ENCODE results near the genes TBC1D32, HSF2 and FABP7.

GRCh38 chr6:118295247-118295871, 252.7 kb upstream of the PLN start:
- PRO-cap = no peak
- RAMPAGE, long total RNA, 4 experiments = no peak in any of the 4 experiments

GRCh38 chr6:118454573-118455122, 93.4 kb upstream of the PLN start:
- PRO-cap = no peak
- RAMPAGE, long total RNA, 4 experiments = no peak in any of the 4 experiments

- PRO-cap = unidirectional peak, plus-strand start at chr6:118650542; unidirectional peak, plus-strand start at chr6:118650579; bidirectional peak, plus-strand start at chr6:118650773, minus-strand start at chr6:118650680; bidirectional peak, plus-strand start at chr6:118651098, minus-strand start at chr6:118651002
- RAMPAGE, long total RNA, 4 experiments = no peak in any of the 4 experiments
These were observed 740 bp downstream of the CEP85L start for GRCh38 chr6:118650297-118651404.

DNA sequence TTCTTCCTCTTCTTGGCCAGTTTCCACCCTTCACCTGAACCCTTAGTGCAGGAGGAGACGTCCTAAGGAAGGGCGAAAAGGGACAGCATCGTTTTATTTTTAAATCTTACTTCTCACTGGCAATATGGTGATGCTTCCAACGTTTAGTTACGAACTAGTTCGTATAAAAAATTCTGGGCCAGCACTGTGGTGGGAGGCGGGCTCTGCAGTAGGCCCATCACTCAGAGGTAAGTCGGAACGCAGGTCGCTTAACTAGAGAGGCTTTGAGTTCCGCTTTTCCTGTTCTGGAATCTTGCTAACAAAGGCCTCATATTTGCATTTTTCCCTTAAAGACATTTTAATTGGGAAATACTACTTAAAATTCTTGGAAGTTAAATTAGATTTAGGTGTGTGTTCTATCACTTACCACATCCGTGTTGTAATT, 915 bp upstream of the CEP85L start:
- PRO-cap = no peak
- RAMPAGE, long total RNA, 4 experiments = no peak in any of the 4 experiments

GRCh38 chr6:119023949-119024832, 54.3 kb downstream of the FAM184A start:
- PRO-cap = no peak
- RAMPAGE, long total RNA, 4 experiments = no peak in any of the 4 experiments

DNA sequence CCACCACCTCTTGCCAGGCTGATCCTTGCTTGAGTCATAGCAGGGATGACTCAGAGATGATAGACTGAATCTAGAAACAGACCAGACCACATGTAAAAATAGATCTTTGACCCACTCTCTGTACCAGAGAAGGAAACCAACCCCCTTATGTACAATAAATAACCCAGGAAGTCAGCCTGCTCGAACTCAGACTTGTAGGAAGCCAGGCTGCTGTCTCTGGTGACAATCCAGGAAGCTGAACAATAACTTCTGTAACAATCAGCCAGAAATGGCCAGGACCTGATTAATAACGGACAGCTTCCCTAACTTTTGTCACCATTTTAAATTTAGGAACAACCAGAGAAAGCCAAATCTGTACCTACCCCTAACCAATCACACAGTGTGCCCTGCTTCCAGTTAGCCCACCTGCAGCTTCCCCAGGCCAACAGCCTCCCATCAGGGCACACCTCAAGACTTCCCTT, 69.0 kb upstream of the FAM184A start:
- PRO-cap = no peak
- RAMPAGE, long total RNA, 4 experiments = no peak in any of the 4 experiments

GRCh38 chr6:119179159-119179829, 100.8 kb upstream of the FAM184A start:
- PRO-cap = no peak
- RAMPAGE, long total RNA, 4 experiments = no peak in any of the 4 experiments

DNA sequence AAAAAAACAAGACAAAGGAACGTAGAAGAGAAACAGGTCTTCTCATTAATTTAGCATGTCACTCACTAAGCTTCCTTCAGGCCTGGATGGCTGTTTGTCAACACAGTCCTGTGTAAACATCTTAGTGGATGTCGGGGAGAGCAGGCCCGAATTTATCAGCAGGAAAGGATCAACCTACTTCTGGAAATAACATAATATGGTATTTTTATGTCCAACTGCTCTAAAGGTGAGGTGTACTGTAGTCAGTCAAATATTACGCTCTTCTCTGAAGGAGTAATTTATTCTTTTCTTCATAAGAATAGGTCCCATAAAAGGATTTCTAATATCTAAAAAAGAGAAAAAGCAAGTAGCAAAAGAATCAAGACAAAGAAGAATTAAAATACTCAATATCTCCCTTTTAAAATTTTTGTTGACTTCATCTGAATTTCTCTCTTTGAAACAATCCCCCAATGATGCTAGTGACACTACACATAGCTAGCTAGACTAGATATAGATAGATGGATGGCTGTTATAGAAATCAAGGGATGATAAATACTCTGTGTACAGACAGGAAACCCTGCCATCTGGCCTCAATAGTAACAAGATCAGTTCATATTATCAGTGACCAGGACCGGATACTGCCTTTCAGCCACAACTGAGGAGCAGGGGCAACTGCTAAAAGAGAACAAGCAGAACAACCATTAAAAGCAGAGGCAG, 118.0 kb upstream of the FAM184A start:
- PRO-cap = no peak
- RAMPAGE, long total RNA, 4 experiments = no peak in any of the 4 experiments

- PRO-cap = no peak
- RAMPAGE, long total RNA, 4 experiments = no peak in any of the 4 experiments
These were observed 128.3 kb upstream of the FAM184A start for GRCh38 chr6:119206713-119207222.

GRCh38 chr6:119329776-119330433, 19.7 kb downstream of the MAN1A1 start:
- PRO-cap = no peak
- RAMPAGE, long total RNA, 4 experiments = no peak in any of the 4 experiments

DNA sequence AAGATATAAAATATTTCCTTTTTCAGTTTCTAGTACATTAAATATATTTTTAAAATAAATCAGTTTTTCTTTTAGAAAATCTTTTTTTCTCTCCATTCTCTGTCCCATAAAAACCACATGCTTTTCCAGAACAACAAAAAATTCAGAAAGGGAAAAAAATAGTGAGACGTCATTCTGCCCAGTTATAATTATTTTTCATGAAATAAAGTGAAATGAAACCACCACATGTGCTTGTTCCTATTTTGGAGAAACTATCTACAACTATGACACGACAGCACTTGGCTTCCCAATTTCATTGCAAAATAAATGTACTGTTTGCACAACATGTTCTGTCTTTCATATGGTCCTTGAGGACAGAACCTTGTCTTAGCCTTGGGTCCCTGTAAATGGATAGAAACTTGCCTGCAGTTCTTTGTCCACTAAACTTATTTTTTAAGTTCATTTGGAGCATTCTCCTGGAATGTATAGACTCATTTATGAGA, 5.6 kb upstream of the MAN1A1 start:
- PRO-cap = no peak
- RAMPAGE, long total RNA, 4 experiments = no peak in any of the 4 experiments

DNA sequence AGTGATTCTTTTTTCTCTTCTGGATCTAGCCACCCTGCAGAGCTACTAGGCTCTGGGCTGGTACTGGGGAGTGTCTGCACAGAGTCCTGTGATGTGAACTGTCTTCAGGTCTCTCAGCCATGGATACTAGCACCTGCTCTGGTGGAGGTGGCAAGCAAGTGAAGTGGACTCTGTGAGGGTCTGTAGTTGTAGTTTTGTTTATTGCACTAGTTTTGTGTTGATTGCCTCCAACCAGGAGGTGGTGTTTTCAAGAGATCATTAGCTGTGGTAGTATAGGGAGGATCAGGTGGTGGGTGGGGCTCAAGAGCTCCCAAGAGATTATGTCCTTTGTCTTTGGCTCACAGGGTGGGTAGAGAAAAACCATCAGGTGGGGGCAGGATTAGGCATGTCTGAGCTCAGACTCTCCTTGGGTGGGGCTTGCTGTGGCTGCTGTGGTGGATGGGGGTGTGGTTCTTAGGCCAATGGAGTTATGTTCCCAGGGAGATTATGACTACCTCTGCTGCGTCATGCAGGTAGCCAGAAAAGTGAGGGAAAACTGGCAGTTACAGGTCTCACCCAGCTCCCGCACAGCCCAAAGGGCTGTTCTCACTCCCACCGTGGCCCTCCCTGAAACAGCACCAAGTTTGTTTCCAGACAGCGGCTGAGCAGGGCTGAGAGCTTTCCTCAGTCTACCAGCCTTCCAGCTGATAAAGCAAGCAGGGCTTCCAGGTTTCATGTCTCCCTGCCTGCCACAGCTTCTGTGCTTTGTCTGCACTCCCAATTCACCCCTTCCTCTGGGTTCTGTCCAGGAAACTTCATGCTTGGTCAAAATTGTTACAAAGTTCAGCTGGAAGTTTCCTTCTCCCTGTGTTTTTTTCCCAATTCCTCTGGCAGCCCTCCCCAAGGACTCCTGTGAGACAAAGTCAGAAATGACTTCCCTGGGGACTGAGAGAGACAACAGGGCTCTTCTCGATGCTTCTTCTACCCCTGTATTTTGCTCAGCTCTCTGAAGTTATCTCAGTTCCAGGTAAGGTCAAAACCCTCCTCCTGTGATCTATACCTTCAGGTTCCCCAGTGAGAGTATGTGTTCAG, 481.1 kb upstream of the MAN1A1 start:
- PRO-cap = no peak
- RAMPAGE, long total RNA, 4 experiments = no peak in any of the 4 experiments

GRCh38 chr6:121334282-121335114, at the start of gene TBC1D32:
TBC1D32 (minus strand) TSS chr6:121334480.
- PRO-cap = bidirectional peak, plus-strand start at chr6:121334547, minus-strand start at chr6:121334459; bidirectional peak, plus-strand start at chr6:121334816, minus-strand start at chr6:121334718
- RAMPAGE, long total RNA, 4 experiments = start-site peak on the minus strand in 4 of 4 experiments, at chr6:121334464-121334772 at its widest, 8 to 33 reads per replicate

- PRO-cap = no peak
- RAMPAGE, long total RNA, 4 experiments = no peak in any of the 4 experiments
These were observed 12.6 kb downstream of the GJA1 start for GRCh38 chr6:121448024-121448438.

DNA sequence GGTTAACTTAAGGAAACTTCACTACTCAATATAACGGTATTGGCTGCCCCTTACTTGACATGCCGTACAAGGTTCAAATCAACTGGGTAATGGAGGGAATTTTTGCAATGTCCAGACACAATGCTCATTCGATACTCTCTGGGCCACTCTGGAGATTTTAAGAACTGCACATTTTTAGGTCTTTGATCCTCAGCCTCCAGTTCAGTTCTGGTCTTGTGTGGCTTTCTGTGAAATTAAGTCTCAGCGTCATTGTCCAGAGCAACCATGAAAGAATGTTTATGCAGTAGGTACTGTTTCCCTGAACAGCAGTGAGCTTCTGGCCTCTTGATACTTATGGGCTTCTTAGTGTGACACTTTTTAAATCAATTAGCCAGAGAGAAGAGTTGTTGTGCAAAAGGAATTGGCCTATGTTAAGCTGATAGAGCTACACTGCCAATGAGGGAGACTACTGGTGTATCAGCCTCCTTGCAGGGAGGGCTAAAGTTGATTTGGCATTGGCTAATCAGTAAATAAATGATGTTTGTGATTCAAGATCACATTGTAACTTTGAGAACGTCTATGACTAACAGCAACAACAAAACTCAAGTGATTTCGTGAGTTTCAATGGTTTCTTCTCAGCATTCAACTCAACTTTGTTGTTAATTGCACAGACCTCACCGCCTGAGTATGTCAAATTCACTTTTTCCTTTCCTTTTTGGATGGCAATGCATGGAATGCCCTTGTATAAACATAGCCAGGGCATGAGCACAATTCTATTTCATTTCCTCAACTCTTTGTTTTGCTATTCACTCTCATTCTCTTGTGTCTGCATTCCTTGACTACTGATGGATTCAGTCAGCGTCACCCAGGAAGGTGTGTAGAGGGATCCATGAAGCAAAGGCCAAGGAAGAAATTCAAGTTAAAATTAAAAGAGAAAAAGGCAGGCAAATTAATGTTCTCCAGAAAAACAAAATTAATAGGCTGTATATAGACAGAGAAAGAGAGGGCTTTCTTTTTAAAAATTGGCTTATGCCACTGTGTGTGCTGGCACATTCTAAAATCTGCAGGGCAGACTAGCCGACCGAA, 85.2 kb downstream of the GJA1 start:
- PRO-cap = no peak
- RAMPAGE, long total RNA, 4 experiments = no peak in any of the 4 experiments

DNA sequence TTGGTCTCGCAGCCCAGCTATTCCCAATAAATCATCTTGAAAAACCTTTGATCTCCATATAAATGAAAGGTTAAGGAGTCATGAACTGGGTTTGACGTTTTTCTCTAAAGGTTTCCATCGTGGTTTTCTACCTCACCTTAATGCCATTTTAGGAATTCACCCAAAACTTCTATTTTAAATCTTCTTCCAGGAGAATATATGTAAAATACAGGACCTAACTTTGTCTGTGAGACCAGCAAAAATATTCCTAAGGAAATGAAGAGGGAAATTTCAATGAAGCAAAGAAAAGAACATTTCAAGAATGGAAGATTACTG, 180.2 kb downstream of the GJA1 start:
- PRO-cap = no peak
- RAMPAGE, long total RNA, 4 experiments = no peak in any of the 4 experiments

DNA sequence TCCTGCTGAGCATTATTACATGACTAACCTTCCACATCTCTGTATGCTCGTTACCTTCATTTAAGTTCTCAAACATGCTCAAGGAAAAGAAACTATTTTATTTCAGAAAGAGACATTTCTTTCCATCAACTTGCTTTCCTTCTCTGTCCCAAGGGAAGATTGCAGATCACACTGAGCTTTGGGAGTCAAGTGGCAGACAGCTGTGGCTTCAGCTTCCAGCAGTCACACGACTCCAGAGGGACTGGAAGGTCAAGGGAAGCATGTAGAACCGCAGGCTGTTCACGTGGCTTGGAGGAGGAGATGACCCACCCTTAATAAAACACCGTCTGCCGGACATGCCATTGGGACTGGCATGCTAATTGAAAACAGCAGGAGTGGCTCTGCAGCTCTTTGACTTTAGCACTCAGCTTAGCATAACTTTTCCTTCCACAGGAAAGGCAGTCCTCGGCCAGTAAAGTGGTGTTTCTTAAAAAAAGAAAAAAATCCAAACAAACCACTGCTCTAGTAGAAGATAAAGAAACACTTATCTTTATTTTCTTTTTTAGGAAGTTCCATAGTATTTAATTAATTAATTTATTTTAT, 466.8 kb upstream of the HSF2 start:
- PRO-cap = no peak
- RAMPAGE, long total RNA, 4 experiments = no peak in any of the 4 experiments

DNA sequence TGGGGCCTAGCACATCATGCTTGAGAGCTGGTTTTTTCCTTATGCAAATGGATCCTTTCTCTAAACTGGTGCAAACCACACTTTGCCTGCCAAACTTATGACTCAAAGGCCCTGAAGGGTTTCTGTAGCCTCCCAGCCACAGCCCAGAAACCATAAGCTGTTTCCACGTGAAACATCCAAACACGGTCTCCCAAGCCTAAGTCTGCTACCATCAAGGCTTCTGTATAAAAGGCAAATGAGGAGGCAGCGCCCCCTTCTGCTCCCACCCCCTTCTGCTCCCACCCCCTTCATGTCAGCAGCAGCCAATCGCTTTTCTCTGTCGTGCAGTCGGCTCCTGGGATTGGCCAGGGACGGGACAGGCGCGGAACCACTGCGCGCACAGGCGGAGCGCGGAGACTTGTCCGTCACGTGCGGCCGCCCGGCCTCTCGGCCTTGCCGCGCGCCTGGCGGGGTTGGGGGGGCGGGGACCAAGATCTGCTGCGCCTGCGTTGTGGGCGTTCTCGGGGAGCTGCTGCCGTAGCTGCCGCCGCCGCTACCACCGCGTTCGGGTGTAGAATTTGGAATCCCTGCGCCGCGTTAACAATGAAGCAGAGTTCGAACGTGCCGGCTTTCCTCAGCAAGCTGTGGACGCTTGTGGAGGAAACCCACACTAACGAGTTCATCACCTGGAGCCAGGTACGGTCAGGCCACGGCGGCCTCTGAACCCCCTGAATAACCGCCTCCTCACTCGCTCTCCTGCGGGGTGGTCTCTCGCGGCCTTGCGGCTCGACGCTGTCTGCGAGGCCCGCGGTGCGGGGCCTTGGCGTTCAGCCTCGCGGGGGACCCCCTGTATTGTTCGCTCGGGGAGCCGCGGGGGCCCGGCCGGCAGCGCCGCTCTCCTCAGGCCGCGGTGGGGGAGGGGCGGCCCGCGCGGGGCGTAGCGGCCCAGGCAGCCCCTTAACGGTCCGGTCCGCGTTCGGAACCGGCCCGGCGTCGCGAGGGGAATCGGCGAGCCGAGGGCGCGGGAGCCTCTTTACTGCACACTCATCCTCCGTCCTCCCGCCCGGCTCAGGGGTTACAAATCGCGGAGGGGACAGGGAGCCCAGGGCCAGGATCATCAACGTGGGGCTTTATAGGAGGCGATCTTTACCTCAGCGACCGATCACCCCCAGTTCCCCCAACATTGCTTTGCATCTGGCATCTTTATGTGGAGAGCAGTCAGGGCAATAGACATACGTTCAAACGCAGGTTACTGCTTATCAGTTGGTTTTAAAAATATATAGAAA, at the start of gene HSF2:
HSF2 (plus strand) TSS at position 497 of the 1,265 bp plus-strand sequence.
- PRO-cap = bidirectional peak, plus-strand start at position 507 of the sequence, minus-strand start at position 198 of the sequence
- RAMPAGE, long total RNA, 4 experiments = start-site peak on the plus strand in 3 of 4 experiments, centred at positions 511 to 526 of the sequence, 74 to 460 reads per replicate

DNA sequence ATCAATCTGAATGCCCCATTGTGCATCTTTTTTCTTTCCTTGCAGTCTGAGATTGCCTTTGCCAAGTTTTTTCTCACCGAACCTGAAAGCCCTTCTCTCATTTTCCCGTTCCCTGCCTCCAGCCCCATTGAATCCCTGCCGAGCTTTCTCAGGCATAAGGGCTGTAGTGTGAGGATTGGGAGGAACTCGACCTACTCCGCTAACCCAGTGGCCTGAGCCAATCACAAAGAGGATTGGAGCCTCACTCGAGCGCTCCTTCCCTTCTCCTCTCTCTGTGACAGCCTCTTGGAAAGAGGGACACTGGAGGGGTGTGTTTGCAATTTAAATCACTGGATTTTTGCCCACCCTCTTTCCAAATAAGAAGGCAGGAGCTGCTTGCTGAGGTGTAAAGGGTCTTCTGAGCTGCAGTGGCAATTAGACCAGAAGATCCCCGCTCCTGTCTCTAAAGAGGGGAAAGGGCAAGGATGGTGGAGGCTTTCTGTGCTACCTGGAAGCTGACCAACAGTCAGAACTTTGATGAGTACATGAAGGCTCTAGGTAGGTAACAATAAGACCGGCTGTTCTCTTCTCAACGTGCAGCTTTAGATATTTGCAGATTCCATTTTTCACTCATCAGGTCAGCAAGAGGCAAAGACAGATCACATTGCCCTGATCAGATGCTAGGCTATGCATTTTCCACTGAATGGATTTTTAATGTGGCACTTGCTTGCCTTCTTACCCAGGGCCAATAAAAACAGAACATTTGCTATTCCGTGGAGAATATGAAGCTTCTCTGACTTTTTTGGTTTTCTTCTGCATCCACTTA, at the start of gene FABP7:
FABP7 (plus strand) TSS at position 386 of the 805 bp plus-strand sequence.
- PRO-cap = no peak
- RAMPAGE, long total RNA, 4 experiments = no peak in any of the 4 experiments

DNA sequence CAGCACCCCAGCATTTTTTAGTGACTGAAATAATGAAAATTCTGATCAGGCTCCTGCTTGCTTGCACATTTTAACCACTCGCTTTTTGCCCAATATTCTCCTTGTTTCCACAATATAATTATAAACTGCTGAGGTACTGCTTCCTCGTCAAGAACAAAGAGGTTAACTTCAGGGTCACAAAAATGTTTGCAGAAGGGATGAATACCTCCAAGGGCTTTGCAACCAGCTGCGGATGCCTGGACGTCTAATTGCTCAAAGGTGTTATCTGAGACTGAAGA, 506 bp upstream of the SMPDL3A start:
- PRO-cap = no peak
- RAMPAGE, long total RNA, 4 experiments = no peak in any of the 4 experiments